SK-N-MC (cell line): ENCODE measurements around the genes OR51Q1, OR52N1, OR52W1, OR2D2 and NLRP14.

DNA sequence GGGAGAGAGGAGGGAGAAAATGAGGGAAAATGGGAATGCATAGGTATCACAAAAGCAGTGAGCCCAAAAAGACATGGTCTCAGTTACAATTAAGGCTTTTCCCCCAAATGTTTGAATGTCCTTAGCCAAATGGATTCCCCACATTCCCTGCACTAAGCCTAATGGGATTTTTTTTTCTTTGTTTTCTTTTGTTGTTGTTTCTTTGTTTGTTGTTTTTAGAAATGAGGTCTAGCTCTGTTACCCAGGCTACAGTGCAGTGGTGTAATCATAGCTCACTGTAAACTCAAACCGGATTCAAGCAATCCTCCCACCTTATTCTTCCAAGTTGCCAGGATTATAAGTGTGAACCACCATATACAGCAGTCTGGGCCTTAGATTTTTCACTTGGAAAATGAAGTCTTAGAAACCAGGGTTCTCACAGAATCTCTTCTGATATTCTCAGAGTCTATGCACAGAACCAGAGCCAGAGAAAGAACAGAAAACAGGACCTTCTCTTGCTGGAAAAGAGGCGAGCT lies 420 bp downstream of the OR51M1 start:
- RRBS, result no CpG with 5 or more reads among the region's 2 CpGs

- RRBS, result no CpG with 5 or more reads among the region's 1 CpG
These were observed at the start of gene OR51Q1 for GRCh38 chr11:5421966-5422242. Gene OR51Q1, plus strand, starts transcription at chr11:5422111.

- RRBS, result no CpG with 5 or more reads among the region's 1 CpG
These were observed 169 bp downstream of the OR51I2 start for GRCh38 chr11:5449380-5449603.

DNA sequence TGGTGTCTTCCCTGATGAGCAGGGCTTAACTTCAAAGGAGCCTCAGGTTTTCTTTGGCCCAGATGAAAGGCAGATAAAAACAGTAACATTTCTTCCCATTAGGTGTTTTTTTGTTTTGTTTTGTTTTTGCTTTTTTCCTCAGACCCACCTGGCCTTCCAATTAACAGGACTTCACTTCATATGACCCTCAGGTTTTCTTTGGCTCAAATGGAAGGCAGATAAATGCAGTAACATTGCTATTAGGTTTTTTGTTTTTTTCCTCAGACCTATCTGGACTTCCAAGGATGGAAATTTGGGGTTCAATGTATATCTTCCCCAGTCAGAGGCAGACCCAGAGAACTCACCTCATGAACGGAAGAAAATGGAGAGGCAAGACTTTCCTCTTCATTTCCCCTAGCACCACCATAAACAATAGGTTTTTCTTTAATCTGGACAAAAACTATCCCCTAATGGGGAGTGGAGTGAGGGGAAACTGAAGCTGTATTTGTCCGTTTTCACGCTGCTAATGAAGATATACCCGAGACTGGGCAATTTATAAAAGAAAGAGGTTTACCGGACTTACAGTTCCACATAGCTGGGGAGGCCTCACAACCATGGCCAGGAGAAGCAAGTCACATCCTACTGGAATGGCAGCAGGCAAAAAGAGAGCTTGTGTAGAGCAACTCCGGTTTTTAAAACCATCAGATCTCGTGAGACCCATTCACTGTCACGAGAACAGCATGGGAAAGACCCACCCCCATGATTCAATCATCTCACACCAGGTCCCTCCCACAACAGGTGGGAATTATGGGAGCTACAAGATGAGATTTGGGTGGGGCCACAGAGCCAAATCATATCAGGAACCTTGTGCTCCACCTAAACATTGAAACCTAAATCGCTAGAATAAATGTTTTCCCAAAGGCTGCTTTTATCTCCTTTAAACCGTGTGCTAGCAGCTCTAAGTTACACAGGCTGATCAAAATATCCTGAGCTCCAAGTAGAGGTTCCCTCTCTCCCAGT lies 4.5 kb downstream of the UBQLN3 start:
- RRBS, result 26% methylated on average over 1 of the region's 10 CpGs

- RRBS, result no CpG with 5 or more reads among the region's 5 CpGs
These were observed 7.5 kb downstream of the TRIM34 start for GRCh38 chr11:5632214-5632824.

DNA sequence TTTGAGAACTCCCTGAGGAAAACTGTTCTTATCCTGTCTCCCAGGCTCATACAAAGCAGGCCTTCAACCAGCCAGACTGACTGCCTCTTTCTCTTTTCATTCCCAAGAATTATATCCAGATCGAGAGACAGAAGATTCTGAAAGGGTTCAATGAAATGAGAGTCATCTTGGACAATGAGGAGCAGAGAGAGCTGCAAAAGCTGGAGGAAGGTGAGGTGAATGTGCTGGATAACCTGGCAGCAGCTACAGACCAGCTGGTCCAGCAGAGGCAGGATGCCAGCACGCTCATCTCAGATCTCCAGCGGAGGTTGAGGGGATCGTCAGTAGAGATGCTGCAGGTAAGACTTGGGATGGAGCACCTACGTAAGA lies 8.6 kb downstream of the TRIM22 start:
- RRBS, result no CpG with 5 or more reads among the region's 5 CpGs

DNA sequence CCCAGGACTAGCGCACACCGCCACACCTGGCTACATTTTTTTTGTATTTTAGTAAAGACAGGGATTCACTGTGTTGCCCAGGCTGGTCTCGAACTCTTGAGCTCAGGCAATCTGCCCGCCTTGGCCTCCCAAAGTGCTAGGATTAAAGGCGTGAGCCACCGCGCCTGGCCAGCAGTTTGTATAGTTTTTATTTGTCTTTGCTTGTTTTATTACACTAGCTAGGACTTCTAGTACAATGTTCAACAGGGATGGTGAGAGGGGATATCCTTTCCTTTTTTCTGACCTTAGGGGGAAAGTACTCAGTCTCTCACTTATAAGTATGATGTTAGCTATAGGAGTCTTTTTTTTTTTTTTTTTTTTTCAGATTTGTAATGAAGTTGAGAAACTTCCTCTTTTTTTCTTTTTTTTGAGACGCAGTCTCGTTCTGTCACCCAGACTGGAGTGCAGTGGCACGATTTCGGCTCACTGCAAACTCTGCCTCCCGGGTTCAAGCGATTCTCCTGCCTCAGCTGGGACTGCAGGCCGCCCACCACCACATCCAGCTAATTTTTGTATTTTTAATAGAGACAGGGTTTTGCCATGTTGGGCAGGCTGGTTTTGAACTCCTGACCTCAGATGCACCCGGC lies 10.8 kb downstream of the TRIM22 start:
- RRBS, result no CpG with 5 or more reads among the region's 15 CpGs

- RRBS, result no CpG with 5 or more reads among the region's 2 CpGs
These were observed at the start of gene OR52N1 for GRCh38 chr11:5791184-5791502. Gene OR52N1, minus strand, starts transcription at chr11:5791265.

- RRBS, result no CpG with 5 or more reads among the region's 2 CpGs
These were observed at the start of gene OR52W1 for GRCh38 chr11:6198862-6199364. Gene OR52W1, plus strand, starts transcription at chr11:6199224.

DNA sequence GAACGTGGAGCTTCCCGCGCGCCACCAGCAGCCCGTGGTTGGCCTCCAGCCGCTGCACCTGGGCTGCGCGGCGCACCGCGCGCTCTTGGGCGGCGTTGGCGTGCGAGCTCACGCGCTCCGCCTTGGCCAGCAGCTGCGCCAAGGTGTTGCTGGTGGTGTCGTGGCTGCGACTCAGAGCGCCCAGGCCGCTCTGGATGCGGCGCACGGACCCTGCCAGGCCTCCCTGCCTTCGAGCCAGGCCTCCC lies 275 bp downstream of the CAVIN3 start:
- RRBS, result no CpG with 5 or more reads among the region's 28 CpGs

GRCh38 chr11:6320870-6321420 lies 644 bp upstream of the CAVIN3 start:
- RRBS, result no CpG with 5 or more reads among the region's 17 CpGs

- RRBS, result no CpG with 5 or more reads among the region's 2 CpGs
These were observed 1.3 kb downstream of the ILK start for GRCh38 chr11:6604862-6605277.

DNA sequence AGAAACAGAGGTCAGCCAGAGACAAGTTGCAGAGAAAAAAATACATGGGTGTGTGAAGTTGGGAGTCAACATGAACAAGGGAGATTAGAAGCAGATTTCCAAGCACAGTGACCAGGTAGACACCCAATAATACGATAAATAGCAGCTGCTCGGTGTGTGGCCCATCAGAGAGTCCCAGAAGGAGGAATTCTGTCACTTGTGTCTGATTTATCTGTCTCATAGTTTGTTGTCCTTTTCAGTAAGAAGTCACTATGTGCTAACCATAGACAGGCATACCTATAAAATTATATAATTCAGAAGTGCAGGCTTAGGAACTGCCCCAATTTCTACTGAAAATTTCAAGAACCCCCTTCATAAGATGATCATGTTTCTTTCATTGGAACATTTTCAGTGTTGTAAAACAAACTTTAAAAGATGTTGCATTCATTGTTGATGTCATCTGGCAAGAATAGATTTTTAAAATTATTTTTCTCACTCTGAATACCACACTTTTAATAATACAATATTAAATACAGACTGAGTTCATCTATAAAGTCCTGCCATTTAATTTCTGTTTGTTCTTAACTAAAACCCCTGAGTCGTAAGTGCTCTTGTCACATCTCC lies at the start of gene OR2D2:
TSS of gene OR2D2 (minus strand) at position 220 of the 603 bp plus-strand sequence.
- RRBS, result no CpG with 5 or more reads among the region's 3 CpGs

- RRBS, result no CpG with 5 or more reads among the region's 7 CpGs
These were observed 1.0 kb downstream of the ZNF215 start for GRCh38 chr11:6927200-6927679.

- RRBS, result 20% methylated on average over 1 of the region's 48 CpGs
These were observed at the start of gene NLRP14 for GRCh38 chr11:7020167-7021020. Gene NLRP14, plus strand, starts transcription at chr11:7020479.

DNA sequence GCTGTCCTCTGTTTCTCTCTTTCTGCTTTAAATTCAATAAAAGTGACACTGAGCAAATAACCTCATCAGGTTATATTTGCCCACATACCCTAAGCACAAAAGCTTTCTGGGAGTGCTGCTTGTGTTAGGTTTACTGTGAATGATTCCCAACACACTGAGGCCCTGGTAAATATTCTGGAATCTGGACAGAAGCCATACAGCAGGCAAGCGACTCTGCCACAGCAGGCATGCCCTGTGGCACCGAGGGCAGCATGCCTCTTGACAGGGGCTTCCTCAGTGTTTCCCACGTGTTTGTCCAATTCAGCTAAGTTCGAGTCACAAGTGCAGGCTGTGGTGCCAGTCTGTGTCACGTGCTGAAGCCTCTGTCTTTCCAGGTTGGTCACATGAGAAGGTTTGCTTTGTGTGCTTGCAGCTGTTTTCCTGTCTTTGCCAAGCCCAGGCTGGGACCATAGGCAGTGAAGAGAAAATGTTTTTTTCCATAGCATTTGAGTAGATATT lies 2.5 kb upstream of the PPFIBP2 start:
- RRBS, result no CpG with 5 or more reads among the region's 5 CpGs

DNA sequence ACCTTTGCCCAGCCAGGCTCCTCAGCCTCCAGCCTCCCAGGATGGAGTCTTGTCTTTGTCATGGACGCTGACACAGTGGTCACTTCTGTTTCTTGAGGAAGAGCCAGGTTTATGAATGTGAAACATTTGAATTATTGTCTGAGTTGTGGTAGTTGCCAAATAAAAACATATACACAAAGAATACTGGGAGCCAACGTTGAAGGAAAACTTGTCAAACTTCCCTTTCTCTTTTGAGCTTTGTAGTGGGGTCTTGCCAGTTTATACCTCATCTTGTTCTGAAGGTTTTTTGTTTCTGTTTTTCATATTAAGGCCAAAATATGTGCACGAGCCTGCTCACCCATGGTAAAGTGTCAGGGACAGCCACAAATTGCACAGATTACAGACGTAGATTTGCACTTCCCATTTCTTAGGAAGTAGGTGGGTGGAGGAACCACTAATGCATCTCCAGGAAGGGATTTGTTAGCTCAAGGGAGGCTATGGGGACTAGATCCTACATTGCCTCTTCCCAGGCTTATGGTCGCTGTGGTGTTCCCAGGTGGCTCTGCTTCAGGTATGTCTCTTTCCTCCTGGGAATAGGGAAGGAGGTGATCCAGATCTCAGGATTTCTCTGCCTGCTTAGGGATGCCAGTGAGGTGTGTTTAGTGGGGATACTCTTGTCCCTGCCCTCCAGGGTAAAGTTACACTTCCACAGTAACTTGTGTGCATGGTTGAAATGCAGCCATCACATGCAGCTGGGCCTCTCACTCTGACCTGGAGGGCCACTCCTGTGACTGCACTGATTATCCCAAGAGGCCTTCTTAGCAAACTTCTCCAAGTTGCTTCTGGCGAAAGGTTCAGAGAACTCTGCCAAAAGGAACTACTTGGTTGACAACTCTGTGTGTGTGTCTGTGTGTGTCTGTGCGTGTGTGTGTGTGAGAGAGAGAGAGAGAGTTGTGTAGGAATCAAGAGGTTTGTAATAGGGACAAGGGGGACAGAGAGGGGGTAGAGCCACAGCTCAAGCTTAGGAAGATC lies 9.7 kb downstream of the PPFIBP2 start:
- RRBS, result no CpG with 5 or more reads among the region's 7 CpGs

DNA sequence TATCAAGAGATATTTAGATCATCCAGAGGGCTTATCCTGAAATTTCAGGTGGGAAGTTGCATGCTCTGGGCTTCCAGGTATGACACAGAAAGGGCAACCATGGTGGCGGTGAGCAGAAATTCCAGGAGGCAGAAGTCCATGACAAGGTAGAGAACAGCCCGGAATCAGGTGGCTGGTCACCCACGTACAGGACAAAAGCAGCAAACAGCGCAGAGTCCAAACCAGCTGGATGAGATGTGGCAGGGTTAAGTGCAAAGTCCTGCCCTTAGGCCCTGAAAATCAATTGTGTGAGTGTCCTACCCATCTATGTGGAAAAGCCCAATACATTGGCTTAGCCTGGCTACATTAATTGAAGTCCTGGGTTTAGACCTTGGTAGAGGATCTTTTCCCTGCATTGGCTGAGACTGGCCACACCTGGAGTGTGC lies 11.6 kb downstream of the PPFIBP2 start:
- RRBS, result no CpG with 5 or more reads among the region's 4 CpGs

- RRBS, result 3% methylated on average over 29 of the region's 55 CpGs
These were observed 32.8 kb downstream of the EIF3F start for GRCh38 chr11:8019697-8020599.

DNA sequence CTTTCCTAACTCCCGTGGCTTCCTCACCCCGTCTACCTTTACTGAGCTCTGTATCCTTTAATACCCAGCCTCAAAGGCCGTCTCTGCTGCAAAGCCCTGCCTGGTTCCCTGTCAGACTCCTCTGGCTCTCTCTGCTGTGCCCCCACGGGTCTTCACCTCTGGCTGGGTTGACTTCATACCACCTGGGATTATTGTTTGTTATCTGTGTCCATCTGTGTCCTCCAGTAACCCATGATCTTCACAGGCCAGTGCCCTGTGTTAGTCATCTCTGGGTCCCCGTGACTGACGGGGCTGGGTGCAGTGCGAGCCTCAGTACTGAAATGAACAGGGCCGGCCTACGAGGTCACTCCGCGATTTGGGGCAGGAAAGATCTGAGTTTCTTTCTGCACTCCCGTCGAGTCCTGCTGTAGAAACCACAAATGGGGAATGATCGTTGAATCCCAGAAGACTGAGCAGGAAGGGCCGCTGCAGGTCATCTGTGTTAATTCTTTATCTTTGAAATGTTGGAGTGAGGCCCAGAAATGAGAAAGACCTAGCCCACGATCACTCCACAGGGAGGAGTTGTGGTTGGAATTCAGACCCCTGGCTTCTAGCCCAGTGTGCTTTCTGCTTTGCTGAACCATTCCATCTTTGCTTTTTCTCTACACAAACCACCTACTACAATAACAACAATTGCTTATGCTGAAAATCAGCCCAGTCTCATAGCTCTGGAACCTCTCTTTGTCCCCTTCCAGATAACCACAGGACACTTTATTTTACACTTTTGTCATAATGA lies 12.2 kb upstream of the TUB start:
- RRBS, result no CpG with 5 or more reads among the region's 16 CpGs